Cardiac fibroblast (primary cell): ENCODE measurements around the genes APBB3, PCDHA11, PCDHAC1, PCDHB7 and PCDHB9.

DNA sequence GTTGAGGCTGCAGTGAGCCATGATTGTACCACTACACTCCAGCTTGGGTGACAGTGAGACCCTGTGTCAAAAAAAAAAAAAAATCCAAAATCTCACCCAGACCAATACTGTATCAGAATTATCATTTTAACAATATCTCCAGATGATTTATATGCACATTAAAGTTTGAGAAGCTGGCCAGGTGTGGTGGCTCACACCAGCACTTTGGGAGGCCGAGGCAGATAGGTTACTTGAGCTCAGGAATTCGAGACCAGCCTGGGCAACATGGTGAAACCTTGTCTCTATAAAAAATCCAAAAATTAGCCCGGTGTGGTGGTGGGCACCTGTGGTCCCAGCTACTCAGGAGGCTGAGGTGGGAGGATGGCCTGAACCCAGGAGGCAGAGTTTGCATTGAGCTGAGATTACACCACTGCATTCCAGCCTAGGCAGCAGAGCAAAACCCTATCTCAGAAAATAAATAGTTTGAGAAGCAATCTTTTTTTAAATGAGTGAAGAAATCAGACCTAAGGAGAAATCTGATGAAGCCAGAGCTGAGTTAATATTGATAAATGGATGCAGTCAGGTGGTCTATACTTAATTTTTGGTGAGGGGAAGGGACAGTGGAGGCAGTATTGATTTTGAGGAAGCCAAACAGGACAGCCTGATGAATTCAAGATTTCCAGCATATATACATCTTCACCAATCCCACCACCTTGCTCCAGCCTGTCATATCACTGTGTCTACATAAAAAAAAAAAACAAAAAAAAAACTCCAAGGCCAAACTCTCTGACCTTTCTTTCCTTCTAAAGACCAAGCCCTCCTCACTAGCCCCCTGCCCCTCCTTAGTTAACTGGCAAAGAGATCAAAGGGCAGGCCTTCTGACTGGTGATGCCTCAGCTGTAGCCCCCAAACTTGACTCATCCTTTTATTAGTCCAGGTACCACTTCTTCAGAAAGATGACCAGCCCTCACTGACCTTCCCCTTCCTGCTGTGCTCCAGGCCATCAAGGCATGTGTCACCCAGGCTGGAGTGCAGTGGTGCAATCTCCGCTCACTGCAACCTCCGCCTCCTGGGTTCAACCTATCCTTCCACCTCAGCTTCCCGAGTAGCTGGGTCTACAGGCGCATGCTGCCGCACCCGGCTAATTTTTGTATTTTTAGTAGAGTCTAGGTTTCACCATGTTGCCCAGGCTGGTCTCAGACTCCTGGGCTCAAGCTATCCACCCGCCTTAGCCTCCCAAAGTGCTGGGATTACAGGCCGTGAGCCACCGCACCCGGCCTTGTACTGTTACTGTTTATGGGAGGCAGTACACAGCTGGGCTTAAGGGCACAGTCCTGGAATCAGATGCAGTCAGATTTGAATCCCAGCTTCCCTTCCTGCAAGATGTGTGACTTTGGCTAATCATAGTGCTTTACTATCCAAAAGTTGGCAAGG, 1.0 kb upstream of the EIF4EBP3 start:
- RRBS: no CpG with 5 or more reads among the region's 13 CpGs

- RRBS: no CpG with 5 or more reads among the region's 35 CpGs
Measured at GRCh38 chr5:140547781-140548832, 645 bp downstream of the EIF4EBP3 start.

DNA sequence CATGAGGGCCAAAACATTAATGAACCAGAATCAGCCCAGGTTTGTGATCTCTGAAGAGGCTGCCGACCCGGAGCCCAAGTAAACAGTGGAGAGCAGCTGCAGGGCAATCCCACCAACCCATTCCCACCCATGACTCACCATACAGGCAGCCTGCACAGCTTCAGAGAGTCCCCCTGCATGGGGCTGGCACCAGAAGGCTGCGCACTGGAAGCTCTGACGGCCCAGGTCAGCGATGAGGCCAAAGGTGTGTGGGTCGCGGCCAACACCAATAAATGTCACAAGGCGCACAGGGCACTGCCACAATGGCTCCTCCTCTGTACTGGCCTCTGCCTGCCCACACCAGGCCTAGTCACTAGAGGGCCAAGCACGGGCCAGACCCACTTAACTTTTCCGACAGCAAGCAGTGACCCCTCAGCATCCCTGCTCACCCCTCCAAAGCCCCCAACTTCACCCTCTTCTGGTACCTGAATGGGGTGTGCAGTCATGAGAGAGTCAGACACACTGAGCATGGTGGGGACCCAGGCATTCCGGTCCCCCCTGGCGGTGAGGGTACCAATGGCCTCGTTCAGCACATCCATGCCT, 3.0 kb upstream of the SRA1 start:
- RRBS: no CpG with 5 or more reads among the region's 13 CpGs

DNA sequence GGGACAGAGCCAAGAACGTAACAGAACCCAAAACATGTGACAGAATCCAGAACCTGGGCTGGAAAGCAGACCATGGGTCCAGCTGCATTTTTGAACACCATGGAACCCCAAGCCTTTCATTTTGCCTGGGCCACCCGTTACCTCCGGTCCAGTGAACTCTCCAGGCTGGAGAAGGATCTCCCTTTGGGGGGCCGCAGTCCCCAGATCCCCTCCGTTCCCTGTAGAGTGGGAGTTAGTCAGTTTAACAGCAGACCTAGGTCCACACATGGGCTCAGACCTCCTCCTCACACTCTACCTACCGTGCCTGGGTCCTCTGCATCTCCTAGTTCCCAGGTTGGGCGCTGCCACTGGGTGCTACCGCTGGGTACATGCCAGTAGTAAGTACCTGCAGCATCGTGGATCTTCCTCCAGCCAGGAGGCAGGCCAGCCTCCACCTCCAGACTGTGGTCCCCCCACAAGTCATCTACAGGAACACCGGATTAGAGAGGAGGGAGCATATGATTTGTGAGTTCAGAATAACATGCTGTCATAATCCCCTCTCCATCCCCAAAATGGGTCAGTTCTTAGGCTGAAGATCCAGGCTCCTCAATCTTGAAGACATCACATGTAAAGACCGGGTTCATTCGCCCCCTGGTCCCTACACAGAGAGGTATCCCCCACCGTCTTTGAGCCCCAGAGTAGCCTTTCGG, 801 bp downstream of the APBB3 start:
- RRBS: no CpG with 5 or more reads among the region's 14 CpGs

DNA sequence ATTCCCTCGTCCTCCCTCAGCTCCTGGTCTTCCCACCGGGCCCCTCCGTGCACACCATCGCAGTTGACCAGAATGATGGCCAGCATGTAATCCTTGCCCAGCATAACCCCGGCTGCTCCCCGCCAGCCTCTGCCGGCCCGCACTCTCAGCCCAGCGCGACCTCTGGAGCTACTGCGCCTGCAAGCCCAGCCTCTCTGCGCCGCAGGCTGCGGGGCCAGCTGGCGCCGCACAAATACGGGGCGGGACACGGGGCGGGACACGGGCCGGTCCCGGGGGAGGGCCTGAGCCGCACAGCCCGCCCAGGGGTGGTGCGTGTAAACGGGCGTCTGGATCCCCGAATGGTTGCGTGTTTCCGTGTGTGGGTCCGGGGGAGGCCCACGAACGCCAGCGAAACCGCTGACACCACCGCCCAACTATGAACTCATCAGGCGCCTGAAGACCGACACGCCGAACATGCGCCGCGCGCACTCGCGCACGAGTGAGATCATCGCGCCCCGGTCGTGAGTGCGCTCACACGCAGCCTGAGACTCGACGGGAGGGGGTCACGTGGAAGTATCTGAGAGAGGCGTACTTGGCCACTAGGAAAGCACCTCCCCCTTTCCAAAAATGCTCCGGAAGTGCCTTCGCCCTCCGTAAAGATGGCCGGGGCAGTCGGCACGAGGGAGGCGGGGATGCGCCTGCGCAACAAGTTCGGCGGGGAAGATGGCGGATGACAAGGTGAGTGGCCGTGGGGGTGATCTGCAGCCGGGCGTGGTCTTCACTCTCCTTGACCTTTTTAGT, at the start of gene APBB3:
Gene APBB3, minus strand, starts transcription at position 457 of the 780 bp plus-strand sequence.
- RRBS: under 1% methylated on average over 16 of the region's 73 CpGs

DNA sequence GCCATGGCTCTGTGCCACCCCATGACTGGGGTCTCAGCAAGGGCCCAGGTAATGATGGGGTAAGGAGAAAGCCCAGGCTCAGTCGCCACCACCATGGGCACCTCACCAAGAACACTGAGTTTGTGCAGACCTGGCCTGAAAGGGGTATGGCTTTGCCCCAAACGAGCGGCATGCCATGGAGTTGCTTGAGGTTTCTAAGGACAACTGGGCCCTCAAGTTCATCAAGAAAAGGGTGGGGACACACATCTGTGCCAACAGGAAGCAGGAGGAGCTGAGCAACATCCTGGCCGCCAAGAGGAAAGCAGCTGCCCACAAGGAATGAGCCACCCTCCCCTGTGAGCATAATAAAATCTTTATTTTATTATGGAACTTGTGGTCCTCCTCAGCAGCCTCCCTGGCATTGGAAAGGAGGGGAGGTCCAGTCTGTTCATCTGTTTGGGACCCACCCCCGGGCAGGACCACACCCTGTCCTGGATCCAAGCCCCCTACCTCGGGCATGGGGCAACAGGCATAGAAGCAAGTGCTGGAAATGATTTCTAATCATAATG, 23.8 kb downstream of the CD14 start:
- RRBS: no CpG with 5 or more reads among the region's 6 CpGs

DNA sequence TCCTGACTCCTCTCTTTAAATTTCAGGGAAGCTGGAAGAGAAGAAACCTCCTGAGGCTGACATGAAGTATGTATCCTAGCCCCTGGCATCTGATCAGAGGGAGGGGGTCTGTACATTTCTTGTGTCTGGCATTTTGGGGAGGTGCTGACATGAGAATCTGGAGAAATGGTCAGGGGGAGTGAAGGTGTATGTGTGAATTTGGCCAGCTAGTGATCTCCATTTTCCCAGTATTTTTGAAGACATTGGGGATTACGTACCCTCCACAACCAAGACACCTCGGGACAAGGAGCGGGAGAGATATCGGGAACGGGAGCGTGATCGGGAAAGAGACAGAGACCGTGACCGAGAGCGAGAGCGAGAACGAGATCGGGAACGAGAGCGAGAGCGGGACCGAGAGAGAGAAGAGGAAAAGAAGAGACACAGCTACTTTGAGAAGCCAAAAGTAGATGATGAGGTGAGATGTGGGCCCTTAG, 6.0 kb upstream of the WDR55 start:
- RRBS: no CpG with 5 or more reads among the region's 17 CpGs

GRCh38 chr5:140868696-140869820, at the start of gene PCDHA11:
Gene PCDHA11 (plus strand): TSS chr5:140868957.
- RRBS: no CpG with 5 or more reads among the region's 47 CpGs

DNA sequence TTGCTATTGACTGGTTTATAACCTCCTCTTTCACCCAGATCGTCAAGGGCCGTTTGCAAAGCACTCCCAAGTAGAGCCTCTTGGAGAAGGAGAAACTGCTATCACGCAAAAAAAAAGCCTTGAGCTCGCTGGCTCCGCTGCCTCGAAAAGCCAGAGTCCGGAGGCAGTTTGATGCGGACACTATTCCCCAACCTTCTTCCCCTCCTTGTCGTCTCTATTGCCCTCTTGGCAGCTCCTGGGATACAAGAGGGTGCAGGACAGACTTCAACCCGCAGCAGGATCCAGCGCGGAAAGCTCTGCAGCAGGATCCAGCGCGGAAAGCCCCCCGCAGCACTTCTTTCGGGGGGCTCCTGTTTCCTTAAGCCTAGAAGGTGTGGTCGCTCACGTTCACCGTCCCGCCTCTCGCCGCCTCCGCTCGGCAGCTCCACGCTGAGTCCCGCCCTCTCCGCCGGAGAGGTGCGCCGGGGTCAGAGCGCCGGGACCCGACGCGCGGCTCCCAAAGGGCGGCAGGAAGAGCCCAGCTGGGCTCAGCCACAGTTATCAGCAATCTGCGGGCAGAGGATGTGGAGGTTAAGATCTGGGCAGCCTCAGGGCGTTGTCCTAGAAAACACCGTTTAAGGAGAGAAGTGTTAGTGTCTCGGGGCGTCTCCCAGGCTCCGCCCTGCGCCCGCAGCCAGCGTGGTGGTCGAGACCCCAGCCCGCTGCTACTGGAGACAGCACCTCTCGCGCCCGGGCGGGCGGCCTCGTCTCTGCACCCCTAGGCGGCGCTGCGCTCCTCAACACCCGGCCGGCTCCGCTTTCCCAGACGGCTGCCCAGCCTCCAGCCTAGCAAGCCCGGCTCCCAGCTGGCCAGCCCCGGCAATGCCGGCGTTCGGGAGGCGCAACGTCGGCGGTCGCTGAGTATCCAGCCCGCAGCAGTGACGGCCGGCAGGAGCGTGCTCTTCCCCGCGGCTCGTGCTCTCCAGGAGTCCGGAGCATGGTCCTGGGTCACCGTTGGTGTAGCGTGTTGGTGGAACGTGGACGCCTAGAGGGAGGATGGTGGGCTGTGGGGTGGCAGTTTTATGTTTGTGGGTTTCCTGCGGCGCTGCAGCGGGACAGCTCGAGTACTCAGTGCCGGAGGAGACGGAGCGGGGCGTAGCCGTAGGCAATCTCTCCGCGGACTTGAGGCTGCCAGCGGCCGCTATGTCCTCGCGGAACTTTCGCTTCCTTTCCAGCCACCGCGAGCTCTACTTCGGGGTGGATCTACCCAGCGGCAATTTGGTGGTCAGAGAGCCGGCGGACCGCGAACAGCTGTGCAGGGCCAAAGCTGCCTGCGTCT, at the start of gene PCDHAC1:
Gene PCDHAC1, plus strand, starts transcription at position 442 of the 1,318 bp plus-strand sequence.
- RRBS: 2% methylated on average over 28 of the region's 108 CpGs

DNA sequence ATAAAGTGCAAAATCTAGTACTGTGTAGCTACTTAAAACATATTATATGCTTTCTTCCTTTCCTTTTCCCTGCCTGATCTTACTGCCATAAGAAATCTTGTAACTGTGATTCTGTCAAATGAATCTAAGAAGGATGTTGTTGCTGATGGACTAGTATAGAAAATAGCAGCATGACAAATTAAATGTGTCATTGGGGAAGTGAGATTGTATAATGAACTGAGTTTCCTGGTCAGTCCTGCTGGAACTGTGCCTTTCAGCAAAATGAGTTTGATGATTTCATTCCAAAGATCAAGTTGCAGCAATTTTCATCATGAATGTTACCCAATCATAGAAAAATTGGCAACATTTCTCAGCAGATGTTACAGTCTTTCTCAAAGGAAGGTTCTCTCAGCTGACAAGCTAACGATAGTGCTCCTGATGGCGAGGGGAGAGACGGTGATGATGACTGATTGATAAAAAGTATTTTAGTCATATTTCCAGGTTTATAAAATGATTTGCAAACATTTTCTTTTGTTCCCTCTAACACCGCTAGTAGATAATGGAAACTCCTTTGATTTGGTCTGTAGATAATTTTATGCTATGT, 10.7 kb downstream of the PCDHAC2 start:
- RRBS: no CpG with 5 or more reads among the region's 4 CpGs

GRCh38 chr5:141101066-141101461, 791 bp downstream of the PCDHB3 start:
- RRBS: 29% methylated on average over 3 of the region's 20 CpGs

GRCh38 chr5:141135461-141136440, 745 bp downstream of the PCDHB5 start:
- RRBS: 46% methylated on average over 5 of the region's 30 CpGs

DNA sequence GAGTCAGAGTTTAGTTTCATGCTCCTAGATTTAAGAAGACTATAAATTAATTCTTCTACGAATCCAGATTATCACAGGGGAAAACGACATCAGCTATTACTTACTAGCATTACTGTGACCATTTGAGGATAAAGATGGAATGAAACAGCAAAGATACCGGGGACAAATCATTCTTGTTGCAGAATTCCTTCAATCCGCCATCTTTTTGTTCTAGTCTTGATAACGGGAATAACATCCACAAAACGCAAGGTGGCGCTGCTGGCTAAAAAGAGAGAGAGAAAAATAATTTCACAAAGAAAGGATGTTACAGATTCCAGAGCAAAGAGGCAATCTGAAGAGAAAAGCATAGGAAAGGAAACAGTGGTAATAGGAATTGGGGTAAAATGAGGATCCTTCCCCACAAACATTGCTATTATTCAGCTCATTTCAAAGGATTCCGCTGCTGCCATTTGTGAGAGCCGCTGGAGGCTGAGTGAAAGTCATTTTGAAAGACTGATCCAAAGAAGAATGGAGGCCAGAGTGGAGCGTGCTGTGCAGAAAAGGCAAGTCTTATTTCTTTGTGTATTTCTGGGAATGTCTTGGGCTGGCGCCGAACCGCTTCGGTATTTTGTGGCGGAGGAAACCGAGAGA, at the start of gene PCDHB7:
Gene PCDHB7, plus strand, starts transcription at position 316 of the 630 bp plus-strand sequence.
- RRBS: no CpG with 5 or more reads among the region's 16 CpGs

- RRBS: no CpG with 5 or more reads among the region's 10 CpGs
Measured at GRCh38 chr5:141179065-141179416, 1.5 kb downstream of the PCDHB8 start.

DNA sequence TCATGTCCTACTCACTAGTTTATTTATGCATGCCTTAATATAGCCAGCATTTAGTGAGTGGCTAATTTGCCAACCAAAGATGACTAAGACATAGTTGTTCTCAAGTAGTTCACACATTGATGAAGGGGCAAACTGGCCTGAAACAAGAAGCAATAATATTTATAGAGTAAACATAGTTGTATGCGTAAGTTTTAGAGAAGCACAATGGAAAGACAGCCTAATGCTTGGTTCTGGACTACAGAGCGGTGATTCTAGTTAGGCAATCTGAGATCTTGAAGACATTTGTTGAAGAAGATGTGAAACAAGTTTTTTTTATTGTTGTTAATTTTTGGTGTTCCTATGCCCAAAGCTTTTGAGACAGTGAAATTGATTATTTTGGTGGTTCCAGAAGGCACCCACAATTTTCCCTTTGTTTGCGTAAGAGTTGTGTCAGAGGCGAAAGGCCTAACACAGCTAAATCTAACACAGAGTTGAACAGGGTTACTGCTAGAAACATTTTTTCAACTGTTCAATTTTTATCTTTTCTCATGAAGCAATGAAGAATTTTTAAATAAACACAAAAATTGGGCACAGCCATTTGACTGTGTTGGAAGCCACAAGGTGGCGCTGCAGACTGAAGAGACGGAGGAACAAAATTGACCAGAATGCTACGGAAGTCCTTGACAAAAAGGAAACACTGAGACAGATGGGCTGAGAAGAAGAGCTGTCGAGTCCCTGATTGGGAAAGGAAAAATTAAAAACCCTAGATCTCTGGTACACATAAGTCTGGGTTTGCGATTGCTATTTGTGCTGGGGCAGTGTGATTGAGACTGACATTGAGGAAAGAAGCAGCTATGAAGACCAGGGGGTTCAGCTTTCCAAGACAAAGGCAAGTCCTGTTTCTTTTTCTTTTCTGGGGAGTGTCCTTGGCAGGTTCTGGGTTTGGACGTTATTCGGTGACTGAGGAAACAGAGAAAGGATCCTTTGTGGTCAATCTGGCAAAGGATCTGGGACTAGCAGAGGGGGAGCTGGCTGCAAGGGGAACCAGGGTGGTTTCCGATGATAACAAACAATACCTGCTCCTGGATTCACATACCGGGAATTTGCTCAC, at the start of gene PCDHB9:
Gene PCDHB9, plus strand, starts transcription at position 676 of the 1,090 bp plus-strand sequence.
- RRBS: no CpG with 5 or more reads among the region's 13 CpGs

DNA sequence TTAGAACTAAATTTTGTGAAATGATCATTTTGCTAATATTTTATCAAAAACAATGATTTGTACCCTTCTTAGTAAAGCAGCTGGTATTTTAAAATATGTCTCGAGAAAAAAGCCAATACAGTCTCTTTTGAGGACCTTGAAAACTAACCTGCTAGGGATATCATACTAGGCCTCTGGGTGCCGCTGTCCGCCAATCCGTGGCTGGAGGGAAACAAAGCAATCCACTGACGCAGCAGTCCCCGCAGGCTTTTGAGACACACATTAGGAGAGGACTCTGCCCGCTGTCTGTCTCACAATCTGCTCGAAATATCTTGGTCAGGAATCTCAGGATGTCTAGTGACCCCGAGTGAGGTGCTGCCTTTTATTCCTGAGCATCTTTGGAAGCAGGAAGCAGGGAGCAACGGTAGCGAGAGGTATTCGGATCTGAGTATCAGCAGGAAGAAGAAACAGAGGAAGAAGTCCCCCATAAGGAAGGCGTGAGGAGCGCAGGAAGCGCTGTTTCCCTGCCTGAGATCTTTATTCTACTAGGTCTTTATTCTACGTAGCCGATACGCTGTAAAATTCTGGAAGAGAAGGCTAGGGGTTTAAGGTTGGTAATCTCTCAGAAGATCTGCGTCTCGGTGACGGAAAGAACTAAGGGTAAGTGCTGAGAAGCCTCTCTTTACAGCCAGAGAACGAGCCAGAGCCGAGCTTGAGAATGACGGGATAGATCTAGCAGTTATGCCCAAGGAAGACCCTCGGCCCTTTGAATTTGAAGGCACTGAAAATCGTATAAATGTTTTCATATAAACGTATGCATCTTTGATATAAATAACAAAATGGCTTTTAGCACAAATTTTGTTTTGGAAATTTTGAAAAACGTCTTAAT, 4.1 kb upstream of the PCDHGA1 start:
- RRBS: no CpG with 5 or more reads among the region's 28 CpGs

DNA sequence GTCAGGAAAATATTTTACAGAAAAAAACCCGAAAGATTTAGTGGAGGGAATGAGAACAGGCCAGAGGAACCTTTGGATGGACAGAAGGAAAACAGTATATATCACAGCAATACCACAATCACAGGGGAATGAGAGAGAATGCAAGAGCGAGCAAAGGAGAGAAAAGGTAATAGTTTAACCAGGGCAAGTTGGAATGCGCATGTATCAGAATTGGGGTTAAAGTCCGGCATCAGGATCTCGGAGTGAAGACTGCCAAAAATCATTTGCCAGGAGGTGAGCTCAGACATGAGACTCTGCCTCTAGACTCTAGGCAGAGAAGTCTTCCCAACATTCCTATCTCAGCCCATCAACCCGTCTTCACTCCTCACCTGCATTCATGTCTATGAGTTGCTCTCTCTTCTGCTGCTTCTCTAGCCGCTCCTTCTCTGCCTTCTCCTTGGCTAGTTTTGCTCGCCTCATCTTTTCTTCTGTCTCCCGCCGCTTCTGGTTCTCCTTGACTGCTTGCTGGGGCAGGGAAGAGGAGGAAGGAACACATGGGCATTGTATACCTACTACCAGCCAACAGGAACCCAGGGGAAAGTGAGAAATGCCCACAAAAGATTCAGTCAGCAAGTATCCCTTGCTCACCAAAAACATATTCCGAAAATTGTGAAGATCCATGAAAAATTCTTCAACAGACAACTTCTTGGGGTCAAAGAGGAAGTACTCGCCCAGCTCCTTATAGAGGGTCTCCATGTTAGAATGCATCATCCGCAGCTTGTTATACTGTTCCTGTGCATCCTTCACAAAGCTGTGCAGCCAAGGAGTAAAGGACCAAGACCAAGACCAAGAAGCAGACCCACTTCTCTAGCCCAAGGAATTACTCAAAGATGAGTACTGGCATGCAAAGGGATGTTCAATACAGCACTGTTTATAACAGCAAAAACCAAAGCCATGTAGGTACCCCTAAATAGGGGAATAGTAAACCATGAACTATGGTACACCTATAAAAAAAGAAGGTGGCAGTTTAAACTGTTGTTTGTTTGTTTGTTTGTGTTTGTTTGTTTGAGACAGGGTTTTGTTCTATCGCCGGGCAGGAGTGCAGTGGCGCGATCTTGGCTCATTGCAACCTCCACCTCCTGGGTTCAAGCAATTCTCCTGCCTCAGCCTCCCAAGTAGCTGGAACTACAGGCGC, 37.2 kb downstream of the PCDHGC5 start:
- RRBS: no CpG with 5 or more reads among the region's 18 CpGs

DNA sequence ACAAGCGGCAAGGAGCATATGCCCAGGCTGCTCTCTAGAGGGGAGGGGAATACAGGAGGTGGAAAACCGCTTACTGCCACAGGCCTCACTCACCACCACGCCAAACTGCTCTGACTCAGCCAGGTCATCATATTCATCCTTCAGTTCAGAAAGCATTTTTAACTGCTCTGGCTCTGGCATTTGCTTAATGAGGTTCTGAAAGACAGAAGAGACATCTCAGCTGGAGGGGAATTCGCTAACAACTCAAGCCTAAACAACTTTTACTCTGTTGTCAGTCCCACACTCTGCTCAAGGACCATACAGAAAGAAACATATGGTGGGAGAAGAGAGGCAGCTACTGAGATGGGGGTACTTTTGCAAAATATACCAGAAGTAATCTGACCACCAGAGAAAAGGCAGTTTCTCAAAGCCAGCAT, 40.2 kb downstream of the PCDHGC5 start:
- RRBS: no CpG with 5 or more reads among the region's 4 CpGs

GRCh38 chr5:141531174-141531590, 42.3 kb downstream of the PCDHGC5 start:
- RRBS: no CpG with 5 or more reads among the region's 5 CpGs

GRCh38 chr5:141564511-141565000, 54.2 kb downstream of the DIAPH1 start:
- RRBS: no CpG with 5 or more reads among the region's 3 CpGs